ENCODE measurements around the gene SSBP2.

DNA sequence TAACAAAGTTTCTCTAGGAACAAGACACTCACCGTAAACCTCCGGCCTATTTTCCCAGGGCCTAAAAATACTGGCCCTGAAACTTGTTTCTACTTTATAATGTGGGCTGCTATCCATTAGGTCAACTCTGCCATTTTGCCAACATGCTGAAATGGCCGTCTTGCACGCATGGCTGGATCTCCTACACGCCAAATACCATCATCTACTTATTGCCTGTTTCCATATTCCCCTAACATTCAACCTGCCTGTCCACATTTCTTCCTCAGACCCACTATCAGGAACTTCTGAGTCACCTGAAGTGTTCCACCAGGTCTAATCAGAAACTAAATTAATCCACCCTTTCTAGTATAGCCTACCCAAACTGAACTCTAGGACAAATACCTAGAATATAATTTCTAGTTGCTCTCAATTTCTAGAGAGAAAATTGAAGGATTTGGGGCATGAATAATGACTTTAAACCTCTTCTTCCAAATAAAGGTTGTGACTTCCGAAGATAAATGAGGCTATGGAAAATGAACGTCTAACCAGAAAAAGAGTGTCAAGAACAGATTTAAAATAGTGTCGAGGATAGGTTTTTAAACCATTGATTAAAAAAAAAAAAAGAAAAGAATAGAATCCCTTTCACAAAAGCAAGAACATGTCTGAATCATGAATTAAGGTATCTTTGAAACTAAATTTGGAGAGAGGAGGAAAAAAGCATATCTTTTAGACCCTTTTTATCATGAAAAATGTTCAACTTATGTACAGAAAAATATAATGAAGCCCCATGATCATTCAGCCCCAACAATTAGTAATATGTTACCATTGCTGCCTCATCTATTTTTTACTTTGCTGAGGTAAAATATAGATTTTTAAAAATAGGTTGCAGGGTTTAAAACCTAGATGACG lies 4.4 kb downstream of the TBCA start:
- RRBS: no CpG with 5 or more reads among the region's 9 CpGs

DNA sequence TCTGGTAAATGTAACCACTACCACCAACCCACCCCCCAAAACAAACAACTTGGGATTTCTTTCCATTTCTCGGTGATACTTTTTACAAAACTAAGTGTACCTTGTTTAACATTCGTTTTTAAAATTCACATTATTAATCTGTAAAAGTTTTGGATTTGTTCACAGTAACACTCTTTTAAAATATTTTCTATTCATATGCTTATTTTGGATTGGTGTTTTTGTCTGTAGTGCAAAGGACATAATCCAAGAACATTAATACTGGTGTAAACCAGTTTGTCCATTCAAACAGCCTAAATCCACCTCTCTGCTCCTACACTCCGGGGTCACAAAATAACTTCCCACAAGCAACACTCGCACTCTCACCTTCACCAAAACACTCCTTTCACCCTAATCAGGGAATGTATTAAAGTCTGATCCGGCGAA lies 803 bp downstream of the AP3B1 start:
- RRBS: 12% methylated on average over 3 of the region's 6 CpGs

- RRBS: no CpG with 5 or more reads among the region's 4 CpGs
Measured at GRCh38 chr5:78573149-78573863, 75.3 kb downstream of the LHFPL2 start.

GRCh38 chr5:78650329-78651000 lies 1.9 kb upstream of the LHFPL2 start:
- RRBS: no CpG with 5 or more reads among the region's 1 CpG

GRCh38 chr5:79076738-79077345 lies 7.3 kb downstream of the BHMT2 start:
- RRBS: no CpG with 5 or more reads among the region's 9 CpGs

DNA sequence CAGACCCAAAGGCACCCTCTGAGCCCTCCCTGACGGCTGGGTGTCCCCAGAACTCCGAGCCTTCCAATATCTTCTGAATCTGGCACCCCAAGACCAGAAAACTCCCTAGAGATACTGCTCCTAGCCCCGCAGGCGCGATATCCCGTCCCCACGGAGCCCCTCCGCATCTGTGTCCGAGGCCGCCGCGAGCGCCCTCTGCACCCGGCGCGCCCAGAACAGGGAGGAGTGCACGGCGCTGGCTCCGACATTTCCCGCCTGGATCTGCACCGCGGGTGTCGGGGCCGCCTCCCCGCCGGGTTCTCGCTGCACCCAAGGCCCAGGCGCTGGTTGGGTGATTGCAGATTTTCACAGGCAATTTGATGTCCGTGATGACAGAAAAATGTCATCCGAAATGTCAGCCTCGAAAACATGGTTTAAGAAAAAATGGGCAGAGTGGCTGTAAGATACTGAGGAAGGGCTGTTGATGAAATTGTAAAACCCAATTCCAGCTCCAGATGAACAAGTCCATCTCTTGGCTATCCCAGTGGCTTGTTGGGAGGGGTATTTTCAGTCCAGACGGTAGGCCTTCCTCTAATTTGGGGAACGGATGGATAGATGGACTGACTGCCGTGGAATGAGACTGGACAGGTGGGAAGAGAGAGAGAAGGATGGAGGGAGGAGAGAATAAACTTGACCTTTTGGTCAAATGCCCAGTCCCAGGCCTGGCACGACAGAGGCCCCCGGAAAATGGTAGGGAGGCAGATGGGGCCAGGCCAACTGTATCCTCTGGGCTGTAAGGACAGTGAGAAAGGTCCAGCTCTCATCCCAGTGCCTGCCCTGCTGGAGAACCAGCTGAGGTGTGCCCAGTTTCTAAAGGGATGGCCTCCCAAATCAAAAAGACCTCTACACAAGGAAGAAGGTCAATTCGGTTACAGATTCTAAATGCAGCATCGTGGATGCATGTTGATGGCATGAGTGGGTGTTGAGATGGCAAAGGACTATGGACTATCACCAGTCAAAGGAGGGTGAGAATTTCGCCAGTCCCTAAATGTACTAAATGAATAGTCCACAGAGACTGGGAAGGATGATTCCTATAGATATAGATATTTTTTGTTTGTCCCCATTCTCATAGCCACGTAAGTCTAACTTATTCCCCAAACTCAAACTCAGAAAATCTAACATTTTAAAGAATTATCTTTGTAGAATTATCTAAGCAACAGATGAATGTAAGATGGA lies 1.0 kb downstream of the BHMT start:
- RRBS: 8% methylated on average over 11 of the region's 40 CpGs

DNA sequence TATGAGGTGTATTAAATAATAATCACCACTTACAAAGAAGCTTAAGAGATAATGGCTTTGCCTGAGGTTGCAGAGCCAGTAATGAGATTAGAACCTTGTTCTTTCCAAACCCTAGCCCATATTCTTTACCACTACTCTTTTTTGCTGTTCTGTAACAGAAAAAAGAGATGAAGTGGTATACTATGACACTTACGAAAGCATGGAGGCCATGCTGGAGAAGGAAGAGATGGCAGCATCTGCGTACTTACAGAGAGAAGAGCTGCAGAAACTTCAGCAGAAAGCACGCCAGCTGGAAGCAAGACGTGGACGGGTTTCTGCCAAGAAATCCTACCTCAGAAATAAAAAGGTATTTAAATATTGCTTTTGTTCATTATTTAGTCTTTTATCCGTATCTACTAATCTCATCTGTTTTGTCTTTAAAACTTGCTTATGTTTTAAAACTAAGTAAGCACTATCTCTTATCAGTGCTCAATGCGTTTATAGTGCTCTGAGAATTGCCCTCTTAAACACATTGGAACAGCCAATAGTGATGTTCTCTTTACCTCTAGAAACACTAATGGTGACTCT lies 64.7 kb downstream of the JMY start:
- RRBS: no CpG with 5 or more reads among the region's 7 CpGs

GRCh38 chr5:79630841-79631992 lies 19.0 kb downstream of the TENT2 start:
- RRBS: no CpG with 5 or more reads among the region's 6 CpGs

GRCh38 chr5:79787293-79787737 lies 97.7 kb downstream of the CMYA5 start:
- RRBS: no CpG with 5 or more reads among the region's 1 CpG

DNA sequence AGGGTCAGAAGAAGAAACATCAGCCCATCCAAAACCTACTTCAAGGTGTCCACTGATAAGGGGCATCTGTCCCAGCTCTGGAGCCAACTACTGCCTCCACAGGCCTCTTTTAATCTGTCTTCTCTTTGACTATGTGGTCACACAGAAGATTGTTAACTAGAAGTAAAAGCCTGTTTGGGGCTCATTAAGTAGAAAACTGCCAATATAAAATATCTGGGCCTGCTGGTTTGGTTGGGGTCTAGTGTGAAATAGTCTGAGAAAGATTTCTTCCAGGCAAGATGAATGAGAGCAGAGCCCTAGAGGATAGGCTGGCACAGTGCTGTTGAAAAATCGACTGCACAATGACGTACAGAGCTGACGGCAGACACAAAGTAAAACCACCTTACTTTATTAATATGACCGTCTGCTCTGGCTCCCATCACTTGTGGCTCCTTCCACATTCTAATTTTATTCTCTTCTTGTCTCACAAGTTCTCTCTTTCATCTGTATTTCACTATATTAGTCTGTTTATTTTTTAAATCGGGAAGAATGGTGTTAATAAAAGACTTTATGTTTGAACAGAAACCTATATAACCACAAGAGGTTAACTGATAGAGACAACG lies 22.9 kb upstream of the MSH3 start:
- RRBS: no CpG with 5 or more reads among the region's 6 CpGs

GRCh38 chr5:80656257-80656689 lies 1.5 kb upstream of the DHFR start:
- RRBS: no CpG with 5 or more reads among the region's 3 CpGs

- RRBS: no CpG with 5 or more reads among the region's 8 CpGs
Measured at GRCh38 chr5:80974666-80975521, 14.7 kb downstream of the RASGRF2 start.

- RRBS: no CpG with 5 or more reads among the region's 8 CpGs
Measured at GRCh38 chr5:80987127-80987860, 27.1 kb downstream of the RASGRF2 start.

GRCh38 chr5:81187809-81188449 lies 45.2 kb upstream of the CKMT2 start:
- RRBS: no CpG with 5 or more reads among the region's 9 CpGs

GRCh38 chr5:81232419-81233053 lies 586 bp upstream of the CKMT2 start:
- RRBS: no CpG with 5 or more reads among the region's 13 CpGs

DNA sequence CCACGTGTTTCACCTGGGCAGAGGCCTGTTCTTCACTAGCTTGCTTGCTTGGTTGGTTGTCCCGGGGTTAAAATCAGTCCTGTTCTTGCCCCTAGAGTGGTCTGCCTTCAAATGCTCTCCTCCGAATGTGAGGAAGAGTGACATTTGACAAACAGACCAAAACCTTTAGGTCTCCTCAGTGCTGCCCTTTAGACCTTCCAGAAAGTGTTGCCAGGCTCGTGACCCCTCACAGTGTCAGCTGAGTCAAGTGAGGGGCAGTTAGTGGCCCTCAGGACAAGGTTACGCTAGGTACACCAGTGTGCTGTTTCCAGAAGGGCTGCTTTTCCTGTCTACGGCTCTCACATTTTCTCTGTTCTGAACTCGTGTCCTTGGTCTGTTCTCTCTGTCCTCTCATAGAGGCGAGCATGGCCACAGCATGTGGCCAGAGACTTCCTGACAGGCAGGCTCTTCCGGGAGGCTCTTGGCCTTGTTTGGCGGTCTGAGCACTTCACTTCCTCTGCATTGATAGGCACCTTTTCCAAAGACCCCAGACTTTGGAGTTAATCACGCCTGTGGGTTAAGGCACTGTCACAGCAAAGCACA lies 1.0 kb downstream of the CKMT2 start:
- RRBS: no CpG with 5 or more reads among the region's 11 CpGs

DNA sequence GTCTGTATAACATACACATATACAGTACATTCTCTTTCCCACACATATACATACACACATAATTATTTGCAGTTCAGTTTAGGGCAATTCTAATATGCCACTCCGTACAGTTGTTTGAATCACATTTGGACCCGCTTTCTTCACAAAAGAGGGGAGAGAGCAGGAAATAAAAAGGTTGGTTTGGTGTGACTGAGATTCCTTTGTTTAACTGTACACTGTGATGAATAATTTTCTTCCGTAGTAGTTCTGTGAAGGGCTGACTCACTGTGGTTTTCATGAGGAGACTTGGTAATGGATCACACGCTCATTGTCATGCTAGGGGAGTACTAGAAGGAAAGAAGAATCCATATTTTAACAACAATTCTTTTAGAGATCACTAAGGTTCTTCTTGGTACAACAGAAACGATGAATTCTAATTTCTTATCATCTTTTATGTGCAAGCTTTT lies 26.3 kb upstream of the ACOT12 start:
- RRBS: no CpG with 5 or more reads among the region's 5 CpGs

- RRBS: under 1% methylated on average over 15 of the region's 88 CpGs
Measured at GRCh38 chr5:81750676-81751653, at the start of gene SSBP2. Gene SSBP2, minus strand, starts transcription at chr5:81751097.

Measured in GM12891 (cell line).